Zone of skin (tissue), 1 donor: ENCODE results near the genes TMSB10 and ELMOD3.

DNA sequence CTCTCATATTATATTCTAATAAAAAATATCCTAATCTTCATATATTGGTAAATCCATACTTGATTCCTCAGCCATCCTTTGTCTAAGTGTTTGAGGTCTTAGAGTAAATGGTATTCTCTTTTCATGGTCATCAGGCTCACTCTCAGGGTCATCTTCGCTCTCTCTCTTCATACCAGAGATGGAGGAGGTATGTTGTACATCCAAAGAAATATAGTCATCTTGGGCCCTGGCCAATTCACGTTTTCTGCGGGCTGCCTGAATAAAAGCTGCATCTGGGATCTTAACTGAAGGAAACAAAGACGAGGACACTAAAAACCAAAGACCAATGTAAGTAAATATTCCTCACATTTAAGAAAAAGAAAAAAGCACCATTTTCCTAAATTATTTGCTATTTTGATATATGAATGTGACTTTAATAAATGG, 8.6 kb downstream of the GCFC2 start:
- RRBS = no CpG with 5 or more reads among the region's 4 CpGs

GRCh38 chr2:75705949-75706797, 4.5 kb downstream of the GCFC2 start:
- RRBS = no CpG with 5 or more reads among the region's 2 CpGs

GRCh38 chr2:77954669-77955255, 432.6 kb upstream of the LRRTM4 start:
- RRBS = no CpG with 5 or more reads among the region's 22 CpGs

GRCh38 chr2:80489671-80490155, 185.2 kb upstream of the LRRTM1 start:
- RRBS = no CpG with 5 or more reads among the region's 3 CpGs

DNA sequence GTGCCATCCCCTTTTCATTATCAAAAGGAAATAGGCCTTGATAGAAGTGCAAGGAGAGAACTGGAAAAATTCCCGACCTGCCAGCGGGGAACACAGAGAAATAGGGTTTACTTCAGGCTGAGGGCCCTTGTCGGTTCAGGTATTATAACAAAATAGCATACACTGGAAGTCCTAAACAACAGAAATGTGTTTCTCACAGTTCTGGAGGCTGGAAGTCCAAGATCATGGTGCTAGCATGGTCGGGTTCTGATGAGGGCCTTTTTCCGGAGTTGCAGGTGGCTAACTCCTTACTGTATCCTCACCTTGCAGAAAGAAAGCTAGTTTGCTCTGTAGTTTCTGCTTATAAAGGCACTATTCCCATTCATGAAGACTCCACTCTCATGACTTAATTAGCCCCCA, 215.7 kb upstream of the LRRTM1 start:
- RRBS = no CpG with 5 or more reads among the region's 5 CpGs

- RRBS = 18% methylated on average over 1 of the region's 7 CpGs
Measured at GRCh38 chr2:81304452-81304788, 999.9 kb upstream of the LRRTM1 start.

- RRBS = no CpG with 5 or more reads among the region's 1 CpG
Measured at GRCh38 chr2:83737451-83737821, 721.6 kb downstream of the SUCLG1 start.

DNA sequence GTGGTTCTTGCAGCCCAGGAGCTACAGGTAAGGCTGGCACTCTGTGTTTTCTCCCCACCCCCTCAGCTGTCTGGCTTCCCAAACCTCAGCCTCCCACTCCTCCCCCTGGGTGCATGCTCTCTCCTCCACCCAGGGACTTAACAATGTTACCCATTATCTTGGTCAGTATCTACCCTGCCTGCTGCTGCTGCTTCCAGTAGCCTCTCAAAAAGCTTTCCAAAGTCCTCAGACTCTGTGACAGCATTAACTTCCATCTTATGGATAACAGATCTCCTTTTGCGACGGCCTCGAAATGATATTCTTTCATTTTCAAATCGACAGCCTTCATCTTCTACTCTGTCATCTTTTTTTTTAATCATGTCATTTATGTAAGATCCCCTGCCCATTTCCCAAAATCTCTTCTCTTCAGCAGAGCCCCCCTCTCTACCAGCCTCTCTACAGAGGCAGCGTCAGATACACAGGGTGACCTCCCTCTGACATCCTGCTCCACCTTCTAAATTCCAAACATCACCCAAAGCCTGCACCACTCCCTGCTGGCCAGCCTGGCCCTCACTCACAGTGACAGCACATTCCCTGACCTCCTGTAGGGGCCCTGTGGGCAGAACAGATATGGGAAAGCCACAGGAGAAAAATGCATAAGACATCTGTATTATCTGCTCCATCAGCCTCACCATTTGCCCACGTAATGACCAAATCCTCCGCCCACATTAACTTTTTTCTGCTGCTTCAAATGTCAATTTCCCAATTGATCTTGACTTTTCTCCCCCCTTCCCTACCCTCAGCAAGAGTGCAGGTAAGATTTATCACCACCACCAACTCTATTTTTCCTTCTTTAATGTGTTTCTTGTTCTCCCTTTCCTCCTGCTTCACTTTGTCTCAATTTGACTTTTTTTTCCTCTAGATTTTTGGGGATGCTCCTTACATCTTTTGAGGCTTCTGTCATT, 40.7 kb downstream of the TRABD2A start:
- RRBS = no CpG with 5 or more reads among the region's 7 CpGs

DNA sequence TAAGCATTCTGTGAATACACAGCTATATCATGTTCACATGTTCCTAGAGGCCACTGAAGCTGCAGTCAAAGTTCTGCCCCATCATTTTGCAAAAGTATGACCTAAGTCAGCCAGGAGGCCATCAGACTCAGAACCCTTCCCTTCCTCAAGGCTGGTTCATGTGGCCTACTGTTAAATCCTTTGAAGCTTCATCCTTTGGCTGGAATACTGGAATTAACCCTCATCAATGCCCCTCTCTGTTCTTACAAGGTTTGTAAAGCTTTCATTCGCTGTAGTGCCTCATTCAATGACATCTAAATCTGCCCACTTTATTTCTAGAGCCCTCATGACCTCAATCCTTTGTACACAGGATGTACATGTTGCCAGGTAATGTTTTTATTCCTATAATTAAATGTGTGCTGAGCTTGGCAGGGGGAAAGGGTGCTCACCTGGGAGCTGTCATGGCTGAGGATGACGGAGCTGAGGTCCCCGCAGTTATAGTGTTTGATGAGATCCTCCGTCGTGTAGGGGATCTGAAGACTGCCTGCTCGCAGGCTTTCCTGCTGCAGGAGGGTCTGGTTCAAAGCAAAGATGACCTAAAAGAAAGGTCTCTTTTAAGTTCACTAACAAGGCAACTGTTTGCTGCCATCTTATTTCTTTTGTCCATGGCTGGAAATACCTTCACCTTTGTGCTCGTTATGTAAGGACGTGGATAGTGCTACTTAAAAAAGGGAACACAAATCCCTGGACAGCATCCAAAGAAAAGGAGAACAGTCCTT, 39.3 kb downstream of the TRABD2A start:
- RRBS = no CpG with 5 or more reads among the region's 8 CpGs

DNA sequence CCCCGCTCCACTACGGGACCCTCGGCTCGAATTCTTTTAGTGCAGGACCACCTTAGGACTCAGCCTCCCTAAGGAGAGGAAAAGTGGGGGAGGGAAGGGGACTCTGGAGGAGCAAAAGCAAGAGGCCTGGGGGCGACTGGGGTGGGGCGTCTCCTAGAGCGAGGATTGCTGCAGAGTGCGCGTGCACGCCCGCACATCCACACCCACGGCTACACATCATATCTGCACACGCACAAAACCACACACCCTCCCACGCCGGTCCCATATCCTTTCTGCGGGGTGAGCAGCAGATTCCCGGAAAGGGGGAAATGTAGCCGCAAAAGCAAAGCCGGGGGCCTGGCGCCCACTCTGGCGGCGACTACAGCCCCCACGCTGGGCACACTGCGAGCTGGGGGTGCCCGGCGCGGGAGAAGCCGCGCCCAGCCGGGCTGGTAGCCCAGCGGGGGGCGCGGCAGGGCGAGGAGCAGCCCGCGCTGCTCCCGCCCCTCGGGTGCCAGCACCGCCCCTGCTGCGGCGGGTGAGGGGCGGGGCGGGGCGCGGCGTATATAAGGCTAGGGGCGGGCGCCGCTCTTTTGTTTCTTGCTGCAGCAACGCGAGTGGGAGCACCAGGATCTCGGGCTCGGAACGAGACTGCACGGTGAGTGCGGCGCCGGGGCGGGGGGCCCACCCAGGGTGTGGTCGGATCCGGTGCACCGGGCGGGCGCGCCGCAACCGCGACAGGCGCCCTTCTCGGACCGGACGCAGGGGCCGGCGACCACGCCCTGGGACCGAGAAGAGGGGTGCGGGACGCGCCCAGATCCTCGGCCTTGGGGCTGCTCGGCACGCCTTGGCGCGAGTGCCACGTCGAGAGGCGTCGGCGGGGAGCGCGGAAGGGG, at the start of gene TMSB10:
Gene TMSB10 (plus strand): TSS at position 575 of the 875 bp plus-strand sequence.
- RRBS = 2% methylated on average over 20 of the region's 91 CpGs

GRCh38 chr2:84925541-84926409, 20.3 kb downstream of the TMSB10 start:
- RRBS = 10% methylated on average over 12 of the region's 35 CpGs

DNA sequence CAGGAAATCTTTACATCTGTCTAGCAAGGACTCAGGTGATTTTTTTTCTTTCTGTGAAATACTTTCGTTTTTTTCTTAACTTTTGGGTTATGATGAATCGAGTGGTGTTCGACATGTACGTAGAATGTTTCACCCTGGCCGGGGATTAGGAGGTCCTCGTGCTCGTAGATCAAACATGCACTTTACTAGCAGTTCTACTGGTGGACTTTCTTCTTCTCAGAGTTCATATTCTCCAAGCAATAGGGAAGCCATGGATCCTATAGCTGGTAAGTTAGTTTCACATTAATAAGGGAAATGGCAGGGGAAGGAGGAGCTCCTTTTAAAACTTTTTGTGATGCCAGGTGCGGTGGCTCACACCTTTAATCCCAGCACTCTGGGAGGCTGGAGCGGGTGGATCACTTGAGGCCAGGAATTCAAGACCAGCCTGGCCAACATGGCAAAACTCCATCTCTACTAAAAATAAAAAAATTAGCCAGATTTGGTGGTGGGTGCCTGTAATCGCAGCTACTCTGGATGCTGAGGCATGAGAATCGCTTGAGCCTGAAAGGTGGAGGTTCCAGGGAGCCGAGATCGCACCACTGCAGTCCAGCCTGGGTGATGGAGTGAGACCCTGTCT, 75.2 kb downstream of the KCMF1 start:
- RRBS = no CpG with 5 or more reads among the region's 13 CpGs

DNA sequence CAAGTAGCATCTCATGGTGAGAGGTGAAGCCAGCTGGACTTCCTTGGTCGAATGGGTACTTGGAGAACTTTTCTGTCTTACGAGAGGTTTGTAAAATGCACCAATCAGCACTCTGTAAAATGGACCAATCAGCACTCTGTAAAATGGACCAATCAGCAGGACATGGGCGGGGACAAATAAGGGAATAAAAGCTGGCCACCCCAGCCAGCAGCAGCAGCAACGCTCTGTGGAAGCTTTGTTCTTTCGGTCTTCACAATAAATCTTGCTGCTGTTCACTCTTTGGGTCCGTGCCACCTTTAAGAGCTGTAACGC, 21.9 kb downstream of the TCF7L1 start:
- RRBS = no CpG with 5 or more reads among the region's 7 CpGs

DNA sequence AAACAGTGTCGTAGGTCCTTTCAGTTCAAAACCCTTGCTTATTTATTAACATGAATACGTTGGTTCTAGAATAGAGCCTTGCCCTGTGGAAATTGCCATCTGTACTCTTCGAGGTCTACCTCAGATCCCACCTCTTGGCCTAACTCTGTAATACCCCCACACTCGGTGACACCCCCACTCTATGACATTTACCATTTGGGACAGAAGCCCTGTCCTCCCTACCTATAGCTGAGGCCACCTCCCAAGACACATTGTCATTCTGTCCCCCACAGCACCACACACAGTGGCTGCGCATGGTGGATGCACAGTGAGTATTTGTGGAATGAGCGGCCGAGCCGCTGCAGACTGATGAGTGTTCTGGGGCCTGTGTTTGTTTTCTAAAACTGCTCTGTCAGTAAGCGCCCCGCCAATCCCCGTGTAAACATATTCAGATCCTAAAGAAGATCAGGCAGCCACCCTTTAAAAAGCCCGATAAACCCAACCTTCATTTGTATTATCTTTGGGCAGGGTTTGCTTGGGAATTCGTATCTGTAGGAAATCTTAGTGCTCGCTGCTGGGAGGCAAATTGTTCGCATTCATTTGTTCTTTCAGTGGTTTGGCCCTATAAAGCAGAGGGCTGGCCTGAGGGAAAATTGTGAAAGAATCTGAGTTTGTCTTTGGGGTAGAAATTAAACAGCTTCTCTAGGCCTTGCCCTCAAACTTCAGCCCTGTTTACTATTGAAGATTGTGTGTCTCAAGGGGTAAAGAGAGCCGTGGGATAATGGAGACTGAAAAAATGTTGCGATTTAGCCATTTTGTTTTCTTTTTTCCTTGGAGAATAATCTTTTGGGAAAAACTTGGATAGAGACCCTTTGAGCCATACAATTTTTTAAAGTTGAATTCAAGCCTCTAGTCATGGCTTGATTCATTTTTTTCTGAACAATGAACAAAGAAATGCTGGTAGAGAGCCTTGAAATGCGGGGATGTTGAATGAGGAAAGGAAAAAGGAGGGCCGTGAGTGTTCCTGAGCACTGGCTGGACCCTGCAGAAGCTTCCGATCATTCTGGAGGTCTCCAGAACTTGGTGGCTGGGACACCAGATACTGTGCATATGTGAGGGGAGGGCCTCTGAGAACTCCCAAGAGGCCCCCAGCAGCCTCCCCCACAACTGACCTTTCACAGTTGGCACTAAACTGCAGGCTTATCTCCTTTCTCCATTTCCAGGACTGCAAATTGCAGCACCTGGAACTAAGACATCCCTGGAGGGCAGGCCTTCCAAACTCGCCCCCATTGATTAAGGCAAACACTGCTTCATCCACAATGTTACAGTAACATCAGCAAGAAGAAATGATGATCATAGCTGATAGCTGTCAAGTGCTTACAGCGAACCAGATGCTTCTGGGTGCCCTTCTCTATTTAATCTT, 68.4 kb downstream of the TGOLN2 start:
- RRBS = no CpG with 5 or more reads among the region's 22 CpGs

- RRBS = 2% methylated on average over 14 of the region's 50 CpGs
Measured at GRCh38 chr2:85354312-85355313, at the start of gene ELMOD3. TSS of gene ELMOD3 (plus strand) at chr2:85354769.

GRCh38 chr2:85419296-85419777, 823 bp downstream of the SH2D6 start:
- RRBS = no CpG with 5 or more reads among the region's 6 CpGs

- RRBS = no CpG with 5 or more reads among the region's 2 CpGs
Measured at GRCh38 chr2:85438514-85438740, 19.9 kb downstream of the SH2D6 start.

DNA sequence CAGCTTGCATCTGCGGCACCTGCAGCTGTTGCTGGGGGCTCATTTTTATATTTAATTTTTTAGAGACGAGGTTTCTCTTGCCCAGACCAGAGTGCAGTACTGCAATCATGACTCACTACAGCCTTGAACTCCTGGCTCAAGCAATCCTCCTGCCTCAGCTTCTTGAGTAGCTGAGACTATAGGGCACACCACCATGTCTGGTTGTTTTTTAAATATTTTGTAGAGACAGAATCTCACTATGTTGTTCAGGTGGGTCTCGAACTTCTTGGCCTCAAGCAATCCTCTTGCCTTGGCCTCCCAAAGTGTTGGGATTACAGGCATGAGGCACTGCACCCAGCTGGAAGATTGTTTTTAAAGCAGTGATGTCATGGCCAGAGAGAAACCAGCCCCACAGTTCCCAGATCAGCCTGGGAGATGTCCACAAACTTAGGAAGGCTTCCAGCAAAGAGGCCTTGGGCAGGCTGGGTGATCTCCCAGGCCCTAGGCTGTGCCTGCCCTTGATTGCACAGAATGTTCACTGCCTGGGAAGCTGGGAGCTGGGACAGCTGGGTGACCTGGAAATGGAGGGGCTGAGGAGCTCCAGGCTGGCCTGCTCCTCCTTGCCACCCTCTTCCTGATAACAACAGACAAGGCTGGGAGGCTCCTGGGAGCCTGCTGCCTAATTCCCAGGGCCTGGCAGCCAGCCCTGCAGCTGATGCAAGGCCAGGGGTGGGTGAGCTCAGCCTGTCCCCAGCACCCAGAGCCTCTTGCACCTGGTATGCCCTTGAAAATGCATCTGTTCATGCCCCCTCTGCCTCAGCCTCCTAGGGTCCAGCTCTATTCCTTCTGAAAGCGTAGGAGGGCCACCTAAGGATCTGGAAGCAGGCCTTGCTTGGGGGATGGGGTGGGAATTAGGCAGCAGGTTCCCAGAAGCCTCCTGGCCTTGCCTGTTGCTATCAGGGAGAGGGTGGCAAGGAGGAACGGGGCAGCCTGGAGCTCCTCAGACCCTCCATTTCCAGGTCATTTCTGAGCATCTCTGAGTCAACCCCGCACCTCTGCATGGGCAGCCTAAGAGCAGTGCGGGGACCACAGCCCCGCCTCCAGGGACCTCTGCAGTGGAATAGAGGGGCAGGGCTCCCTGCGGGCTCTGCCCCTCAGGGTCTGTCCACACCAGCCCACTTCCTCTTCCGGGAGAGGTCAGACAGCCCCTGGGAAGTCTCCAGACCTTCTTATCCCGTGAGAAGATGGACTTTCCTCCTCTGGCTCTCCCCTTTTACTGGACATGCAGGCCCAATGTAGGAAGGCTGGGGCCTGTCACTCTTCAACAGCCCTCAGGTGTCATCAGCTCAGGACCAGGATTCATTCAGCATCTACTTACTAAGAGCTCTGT, 27.4 kb downstream of the SH2D6 start:
- RRBS = no CpG with 5 or more reads among the region's 11 CpGs

- RRBS = no CpG with 5 or more reads among the region's 10 CpGs
Measured at GRCh38 chr2:85457988-85458644, 39.6 kb downstream of the SH2D6 start.